ENCODE results near the gene EEF2KMT.

- PRO-cap: no peak
Observed at GRCh38 chr16:4987295-4988194, 29.4 kb downstream of the SEC14L5 start.

- PRO-cap: no peak
Observed at GRCh38 chr16:5018617-5019369, 14.9 kb downstream of the NAGPA start.

DNA sequence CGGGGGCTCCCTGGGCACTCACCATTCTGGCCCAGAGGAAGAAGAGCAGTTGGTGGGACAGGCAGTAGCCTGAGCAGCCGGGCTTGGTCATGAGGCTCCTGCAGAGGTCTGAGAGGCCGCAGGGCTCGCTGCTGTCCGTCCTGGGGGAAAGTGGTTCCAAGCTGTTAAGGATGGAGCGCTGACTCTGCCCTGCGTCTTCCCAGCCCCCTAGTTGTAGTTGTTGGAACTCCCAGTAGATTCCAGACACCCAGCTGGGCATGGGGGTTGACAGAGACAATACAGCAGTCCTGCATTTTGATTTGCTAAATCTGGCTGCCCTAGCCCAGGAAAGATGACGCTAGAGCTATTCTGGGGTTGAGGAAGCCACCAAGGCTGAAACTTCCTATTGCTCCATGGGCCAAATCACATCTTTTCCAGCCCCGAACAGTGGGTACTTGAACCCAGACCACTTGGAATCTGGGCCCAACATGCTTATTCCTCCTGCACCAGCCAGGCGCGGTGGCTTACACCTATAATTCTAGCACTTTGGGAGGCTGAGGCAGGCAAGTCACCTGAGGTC is 7.2 kb downstream of the C16orf89 start:
- PRO-cap: no peak

GRCh38 chr16:5080657-5081558 is 9.3 kb downstream of the ALG1 start:
- PRO-cap: no peak

DNA sequence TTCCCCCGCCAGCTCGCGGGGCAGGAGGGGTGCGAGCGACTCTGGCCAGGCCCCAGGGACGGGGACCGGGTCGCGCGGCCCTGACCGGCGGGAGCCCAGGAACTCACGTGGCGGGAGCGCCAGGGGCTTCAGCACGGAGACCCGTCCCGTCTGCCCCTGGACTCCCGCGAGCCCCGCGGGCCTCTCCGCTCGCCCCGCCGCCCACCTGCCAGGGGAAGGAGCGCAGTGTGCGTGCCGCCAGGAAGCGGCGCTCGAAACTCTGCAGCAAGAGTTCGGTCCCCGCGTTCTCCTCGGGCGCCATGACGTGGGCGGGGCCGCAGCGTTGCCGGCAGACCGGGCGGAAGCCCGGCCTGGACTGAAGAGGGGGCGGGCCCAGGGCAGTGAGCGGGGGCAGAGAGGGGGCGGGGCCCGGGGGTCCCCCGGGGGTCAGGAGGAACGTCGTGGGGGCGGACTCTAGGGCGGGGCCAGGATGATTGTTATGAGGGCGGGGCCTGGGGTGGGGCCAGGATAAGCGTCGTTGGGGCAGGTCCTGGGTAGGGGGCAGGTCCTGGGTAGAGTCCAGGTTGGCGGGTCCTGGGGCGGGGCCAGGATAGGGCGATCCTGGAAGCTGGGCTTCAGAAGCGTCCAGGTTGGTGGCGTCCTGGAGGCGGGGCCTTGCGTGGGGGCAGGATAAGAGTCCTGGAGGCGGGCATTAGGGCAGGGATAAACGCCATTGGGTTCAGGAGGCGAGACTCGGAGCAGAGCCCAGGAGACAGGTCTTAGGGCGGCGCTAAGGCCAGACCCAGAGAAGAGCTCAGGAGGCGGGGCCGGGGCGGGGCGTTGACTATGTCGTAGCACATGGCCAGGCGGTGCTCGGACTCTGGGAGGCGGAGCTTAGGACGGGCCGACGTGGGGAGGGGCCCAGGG is at the start of gene EEF2KMT:
TSS of gene EEF2KMT (minus strand) at position 357 of the 906 bp plus-strand sequence.
- PRO-cap: bidirectional peak, plus-strand start at position 554 of the sequence, minus-strand start at position 357 of the sequence; unidirectional peak, plus-strand start at position 699 of the sequence

GRCh38 chr16:8641002-8641402 is 19.5 kb downstream of the METTL22 start:
- PRO-cap: no peak

GRCh38 chr16:8795363-8796191 is 1.9 kb downstream of the TMEM186 start:
- PRO-cap: no peak

GRCh38 chr16:8916872-8917280 is 34.7 kb downstream of the LITAFD start:
- PRO-cap: no peak

- PRO-cap: no peak
Observed at GRCh38 chr16:8919001-8919403, 36.9 kb downstream of the LITAFD start.

DNA sequence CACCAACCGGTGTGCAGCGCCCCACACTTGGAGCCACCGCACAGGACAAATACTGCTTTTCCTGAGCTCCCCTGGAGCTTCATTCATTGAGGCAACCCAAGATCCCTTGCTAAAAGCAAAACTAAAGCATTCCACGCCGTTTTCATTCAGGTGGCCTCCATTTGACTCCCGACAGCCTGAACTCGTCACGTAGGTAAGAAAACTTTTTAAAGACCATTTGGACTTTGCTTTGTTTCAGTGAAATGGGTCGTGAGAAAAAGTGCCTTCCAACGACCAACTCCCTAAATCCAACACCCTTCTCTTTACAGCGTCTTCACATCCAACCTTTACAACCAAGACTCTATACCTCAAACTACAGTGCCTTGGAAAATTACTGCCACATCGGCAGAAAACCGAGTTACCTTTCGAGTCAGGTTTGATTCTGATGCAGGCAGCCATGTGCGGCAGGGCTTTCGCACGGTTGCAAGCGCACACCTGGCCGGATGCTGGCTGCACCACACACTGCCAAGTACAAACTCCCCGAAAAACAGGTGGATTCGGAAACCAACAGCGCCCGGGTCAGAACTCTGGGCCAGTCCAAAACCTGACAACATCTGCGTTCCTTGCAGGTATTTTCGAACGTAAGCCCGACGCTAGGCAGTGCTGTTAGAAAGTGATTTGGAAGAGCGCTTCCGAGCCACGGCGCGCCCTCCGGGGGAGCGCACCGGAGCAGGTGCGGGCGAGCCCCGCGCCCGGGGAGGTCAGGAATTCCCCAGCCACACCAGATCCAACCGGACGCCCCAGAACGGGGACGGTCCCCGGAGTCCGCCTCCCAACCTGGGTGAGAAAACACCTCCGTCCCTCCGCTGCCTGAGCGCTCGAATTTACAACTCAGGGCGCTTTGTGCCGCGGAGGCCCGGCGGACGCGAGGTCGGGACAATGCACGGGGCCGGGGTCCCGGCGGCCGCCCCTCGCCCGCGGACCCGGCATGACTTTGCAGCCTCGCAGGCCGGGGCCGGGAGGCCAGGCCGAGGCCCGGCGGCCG is 1.3 kb downstream of the USP7 start:
- PRO-cap: unidirectional peak, plus-strand start at position 803 of the sequence

GRCh38 chr16:8989597-8989827 is 25.8 kb upstream of the USP7 start:
- PRO-cap: no peak

DNA sequence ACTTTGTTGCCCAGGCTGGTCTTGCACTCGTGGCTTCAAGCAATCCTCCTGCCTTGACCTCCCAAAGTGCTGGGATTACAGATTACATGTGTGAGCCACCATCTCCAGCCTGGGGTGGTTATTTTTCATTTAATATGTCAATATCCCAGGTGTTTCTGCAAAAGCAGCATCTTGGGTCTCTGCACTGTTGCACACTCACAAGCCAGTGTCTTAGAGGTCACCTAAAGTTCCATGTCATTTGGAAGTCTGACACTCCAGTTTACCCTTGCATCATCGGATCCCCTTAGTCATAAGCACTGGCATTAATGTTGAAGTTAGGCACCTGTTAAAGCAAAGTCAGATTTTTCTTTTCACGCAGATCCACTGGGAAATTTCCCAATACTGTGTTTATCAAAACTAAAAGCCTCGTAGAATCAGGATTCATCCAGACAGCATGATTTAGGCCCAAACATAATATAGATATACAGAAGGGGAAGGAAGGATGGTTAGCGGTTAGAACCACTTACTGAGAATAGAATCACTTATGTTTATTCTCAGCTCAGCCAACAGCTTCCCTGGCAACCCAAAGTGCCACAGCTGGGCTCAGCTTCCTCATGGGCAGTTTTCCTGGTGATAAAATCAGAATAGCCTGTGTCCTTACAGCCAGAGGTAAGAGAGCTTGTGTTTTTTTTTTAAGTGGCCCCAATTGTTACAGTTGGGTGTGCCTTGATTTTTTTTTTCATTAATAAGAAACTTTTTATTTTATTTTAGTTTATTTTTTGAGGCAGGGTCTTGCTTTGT is 30.1 kb upstream of the HAPSTR1 start:
- PRO-cap: no peak

GRCh38 chr16:9094254-9094868 is 2.9 kb downstream of the HAPSTR1 start:
- PRO-cap: no peak

DNA sequence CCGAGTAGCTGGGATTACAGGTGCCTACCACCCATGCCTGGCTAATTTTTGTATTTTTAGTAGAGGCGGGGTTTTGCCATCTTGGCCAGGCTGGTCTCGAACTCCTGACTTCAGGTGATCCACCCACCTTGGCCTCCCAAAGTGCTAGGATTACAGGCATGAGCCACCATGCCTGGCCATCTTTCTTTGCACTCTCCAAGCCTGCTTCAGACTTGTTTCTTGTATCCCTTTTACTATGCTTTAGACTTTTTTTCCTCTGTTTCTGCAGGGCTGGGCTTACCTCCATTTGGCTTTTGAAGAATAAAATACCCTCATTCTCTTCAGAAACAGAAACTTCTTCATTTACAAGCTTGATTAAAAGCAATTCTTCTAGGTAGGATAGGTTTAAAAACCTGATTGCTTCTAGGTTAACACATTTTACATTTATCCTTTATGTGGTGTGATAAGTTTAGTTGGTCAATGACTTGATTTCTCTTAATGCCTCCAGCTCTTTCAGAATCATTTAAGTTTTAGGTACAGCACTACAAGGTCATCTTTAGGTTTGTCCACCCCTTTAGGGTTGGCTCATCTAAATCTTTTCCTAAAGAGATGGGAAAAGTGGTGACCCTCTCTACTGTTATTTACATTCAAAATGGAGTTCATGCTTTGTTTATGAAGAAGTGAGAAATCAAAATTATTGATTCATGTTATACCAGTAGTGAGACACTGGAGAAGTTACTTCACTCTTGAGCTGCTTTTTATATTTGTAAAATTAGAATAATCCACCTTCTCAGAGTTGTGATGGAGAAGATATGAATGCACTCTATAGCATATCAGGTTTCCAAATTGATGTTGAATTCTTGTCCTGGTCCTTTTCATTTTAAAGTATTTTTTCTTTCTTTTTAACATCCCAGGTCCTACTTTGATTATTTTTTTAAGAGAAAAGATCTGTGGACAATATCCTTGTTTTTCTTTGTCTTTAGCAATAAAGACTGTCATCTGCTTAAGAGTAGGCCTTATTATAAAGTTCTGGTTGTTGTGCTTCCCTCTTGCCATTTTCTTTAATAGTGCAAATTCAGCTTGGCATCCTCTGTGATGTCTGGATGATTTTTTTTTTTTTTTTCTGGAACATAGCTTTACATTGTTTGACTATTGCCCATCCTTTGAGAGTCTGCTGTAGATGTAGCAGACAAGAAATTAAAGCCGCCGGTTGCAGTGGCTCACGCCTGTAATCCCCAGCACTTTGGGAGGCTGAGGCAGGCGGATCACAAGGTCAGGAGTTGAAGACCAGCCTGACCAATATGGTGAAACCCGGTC is 9.7 kb downstream of the HAPSTR1 start:
- PRO-cap: no peak

DNA sequence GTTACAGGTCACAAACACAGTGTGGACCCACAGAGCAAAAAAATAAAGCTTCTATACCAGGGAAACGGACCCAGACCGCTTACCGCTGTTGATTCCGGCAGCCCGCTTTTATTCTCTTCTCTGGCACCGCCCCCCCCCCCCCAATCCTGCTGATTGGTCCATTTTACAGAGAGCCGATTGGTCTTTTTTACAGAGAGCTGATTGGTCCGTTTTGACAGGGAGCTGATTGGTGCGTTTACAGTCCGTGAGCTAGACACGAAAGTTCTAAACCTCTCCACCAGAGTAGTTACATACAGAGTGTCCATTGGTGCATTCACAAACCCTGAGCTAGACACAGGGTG is 92.2 kb downstream of the HAPSTR1 start:
- PRO-cap: no peak

- PRO-cap: no peak
Observed at GRCh38 chr16:9365023-9365782, 273.8 kb downstream of the HAPSTR1 start.

DNA sequence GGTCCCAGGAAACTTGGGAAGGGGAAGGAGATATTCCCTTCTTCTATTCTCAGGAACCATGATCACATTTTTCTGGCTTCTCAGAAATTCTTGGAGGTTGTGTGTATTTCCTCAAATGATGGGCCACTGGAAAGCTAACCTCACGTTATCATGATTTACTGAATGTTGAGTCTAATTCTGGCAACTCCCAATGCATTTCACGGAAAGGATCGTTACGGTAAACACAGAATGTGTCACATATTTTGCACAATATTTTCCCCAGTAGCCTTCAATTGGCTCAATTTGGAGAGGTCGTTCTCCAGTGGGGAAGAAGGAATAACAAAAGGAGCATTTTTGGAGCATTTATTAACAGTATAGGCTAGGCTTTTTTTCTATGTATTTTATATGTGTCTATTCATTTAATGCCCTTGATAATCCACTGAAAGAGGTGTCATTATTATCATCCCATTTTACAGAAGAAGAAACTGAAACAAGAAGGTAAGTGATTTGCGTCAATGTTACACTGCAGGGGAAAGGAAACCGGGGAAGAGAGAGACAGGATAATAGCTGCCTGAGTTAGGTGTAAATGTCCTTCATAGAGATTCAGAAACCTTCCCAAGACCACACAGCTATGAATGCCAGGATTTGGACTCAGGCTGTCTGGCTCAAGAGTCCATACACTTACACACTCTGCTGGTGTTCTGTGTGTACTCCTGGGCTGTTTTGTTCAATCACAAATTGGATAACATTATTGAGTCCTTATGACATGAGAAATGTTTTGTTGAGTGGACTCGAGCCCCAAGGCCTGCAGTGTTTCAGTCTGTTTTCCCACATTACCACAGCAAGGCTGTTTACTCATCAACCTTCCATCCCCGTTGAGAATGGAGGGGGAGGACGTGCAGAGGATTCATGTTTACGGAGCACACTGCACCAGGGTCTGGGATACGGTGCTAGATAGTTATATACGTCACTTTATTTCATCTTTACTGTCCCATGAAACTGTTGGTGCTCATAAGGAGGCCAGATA is 450.6 kb downstream of the HAPSTR1 start:
- PRO-cap: no peak

- PRO-cap: no peak
Observed at GRCh38 chr16:9726342-9726660, 455.9 kb downstream of the GRIN2A start.

GRCh38 chr16:10038968-10039903 is 143.0 kb downstream of the GRIN2A start:
- PRO-cap: no peak

GRCh38 chr16:10297282-10297862 is 88.5 kb upstream of the ATF7IP2 start:
- PRO-cap: no peak

All from mesothelial cell of epicardium (in vitro differentiated cells).